ENCODE results near the gene AGGF1.

- RRBS: 2% methylated on average over 20 of the region's 82 CpGs
CAGE:
- cytosol, long polyA plus RNA: no peak
- long polyA plus RNA: no peak
- nucleus, long polyA plus RNA: no peak
These were observed at the start of gene AGGF1 for GRCh38 chr5:77030099-77031065. AGGF1 (plus strand) TSS chr5:77030404.

GRCh38 chr5:77046241-77046651 lies 16.0 kb downstream of the AGGF1 start:
- RRBS: no CpG with 5 or more reads among the region's 5 CpGs
CAGE:
- cytosol, long polyA plus RNA: no peak
- long polyA plus RNA: no peak
- nucleus, long polyA plus RNA: no peak

GRCh38 chr5:77059590-77060006 lies 27.5 kb downstream of the ZBED3 start:
- RRBS: no CpG with 5 or more reads among the region's 11 CpGs
CAGE:
- cytosol, long polyA plus RNA: no peak
- long polyA plus RNA: no peak
- nucleus, long polyA plus RNA: no peak

- RRBS: 28% methylated on average over 13 of the region's 36 CpGs
CAGE:
- cytosol, long polyA plus RNA: no peak
- long polyA plus RNA: no peak
- nucleus, long polyA plus RNA: no peak
These were observed 29.8 kb upstream of the PDE8B start for GRCh38 chr5:77180522-77181157.

- RRBS: no CpG with 5 or more reads among the region's 3 CpGs
CAGE:
- cytosol, long polyA plus RNA: no peak
- long polyA plus RNA: no peak
- nucleus, long polyA plus RNA: no peak
These were observed 25.5 kb downstream of the PDE8B start for GRCh38 chr5:77235783-77236548.

DNA sequence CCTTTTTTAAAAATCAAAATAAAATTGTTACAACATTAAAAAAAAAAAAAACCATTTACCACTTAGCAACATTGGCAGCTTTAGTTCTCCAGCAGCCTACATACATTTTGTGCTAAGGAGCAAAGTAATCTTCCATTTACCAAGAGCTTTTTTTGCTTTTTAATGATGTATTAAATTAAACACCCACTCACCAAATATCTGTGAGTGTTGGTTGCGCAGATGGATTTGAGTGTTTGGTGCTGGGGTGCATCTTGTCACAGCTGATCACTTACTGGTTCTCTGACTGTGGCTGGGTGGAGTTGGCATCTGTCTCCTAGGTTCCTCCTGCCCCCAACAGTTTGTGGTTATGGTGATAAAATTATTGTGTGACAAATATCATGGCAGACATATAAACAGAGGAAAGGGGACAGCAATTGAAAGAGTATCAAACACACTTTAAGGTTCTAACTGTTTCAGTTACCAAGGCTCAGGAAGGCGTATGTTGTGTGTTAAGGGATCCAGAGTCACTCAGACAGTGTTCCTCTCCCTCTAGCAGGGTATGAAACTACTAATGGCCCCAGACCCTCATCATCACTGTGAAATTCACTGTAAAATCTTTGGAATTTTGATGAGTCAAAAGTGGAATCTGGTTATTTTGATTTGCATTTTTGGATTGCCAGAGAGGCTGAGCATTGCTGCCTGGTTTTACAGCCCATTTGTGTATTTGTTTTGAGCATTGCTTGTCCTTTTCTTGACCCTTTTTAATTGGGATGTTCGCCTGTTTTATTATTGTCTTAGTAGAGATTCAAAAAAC lies 81.7 kb downstream of the PDE8B start:
- RRBS: no CpG with 5 or more reads among the region's 3 CpGs
CAGE:
- cytosol, long polyA plus RNA: no peak
- long polyA plus RNA: no peak
- nucleus, long polyA plus RNA: no peak

DNA sequence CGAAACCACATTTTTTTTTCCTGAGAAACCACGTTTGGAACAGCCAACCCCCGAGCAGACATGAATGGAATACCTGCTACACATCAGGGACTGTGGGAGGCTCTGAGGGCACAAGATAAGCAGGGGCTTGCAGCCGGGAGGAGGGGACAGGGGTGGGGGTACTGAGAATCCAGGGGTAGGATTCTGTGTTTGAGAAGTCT lies 133.2 kb downstream of the WDR41 start:
- RRBS: no CpG with 5 or more reads among the region's 4 CpGs
CAGE:
- cytosol, long polyA plus RNA: no peak
- long polyA plus RNA: no peak
- nucleus, long polyA plus RNA: no peak

DNA sequence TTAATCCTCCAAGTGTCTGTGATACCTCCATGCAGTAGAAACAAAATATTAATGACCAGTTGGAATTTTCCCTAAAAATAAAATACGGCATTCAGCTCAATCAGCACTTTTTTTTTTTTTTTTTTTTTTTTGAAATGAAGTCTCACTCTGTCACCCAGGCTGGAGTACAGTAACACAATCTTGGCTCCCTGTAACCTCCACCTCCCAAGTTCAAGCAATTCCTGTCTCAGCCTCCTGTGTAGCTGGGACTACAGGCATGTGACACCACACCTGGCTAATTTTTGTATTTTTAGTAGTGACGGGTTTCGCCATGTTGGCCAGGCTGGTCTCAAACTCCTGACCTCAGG lies 48.4 kb downstream of the WDR41 start:
- RRBS: no CpG with 5 or more reads among the region's 3 CpGs
CAGE:
- cytosol, long polyA plus RNA: no peak
- long polyA plus RNA: no peak
- nucleus, long polyA plus RNA: no peak

DNA sequence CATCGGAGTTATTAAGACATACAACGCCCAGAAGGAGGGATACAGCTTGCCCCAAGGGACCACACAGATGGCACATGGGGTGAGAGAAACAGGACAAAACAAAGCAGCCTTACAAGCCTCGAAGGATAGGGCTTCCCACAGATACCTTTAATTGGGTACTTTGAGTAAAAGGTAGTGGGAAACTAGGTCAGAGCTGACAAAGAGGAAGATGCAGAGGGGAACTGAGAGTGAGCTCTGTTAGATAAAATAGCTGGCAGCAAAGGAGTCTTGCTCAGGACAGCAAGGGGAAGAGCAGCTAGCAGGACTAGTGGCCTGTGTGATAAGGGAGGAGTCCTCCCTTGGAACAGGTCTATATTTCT lies 48.2 kb downstream of the OTP start:
- RRBS: no CpG with 5 or more reads among the region's 3 CpGs
CAGE:
- cytosol, long polyA plus RNA: no peak
- long polyA plus RNA: no peak
- nucleus, long polyA plus RNA: no peak

DNA sequence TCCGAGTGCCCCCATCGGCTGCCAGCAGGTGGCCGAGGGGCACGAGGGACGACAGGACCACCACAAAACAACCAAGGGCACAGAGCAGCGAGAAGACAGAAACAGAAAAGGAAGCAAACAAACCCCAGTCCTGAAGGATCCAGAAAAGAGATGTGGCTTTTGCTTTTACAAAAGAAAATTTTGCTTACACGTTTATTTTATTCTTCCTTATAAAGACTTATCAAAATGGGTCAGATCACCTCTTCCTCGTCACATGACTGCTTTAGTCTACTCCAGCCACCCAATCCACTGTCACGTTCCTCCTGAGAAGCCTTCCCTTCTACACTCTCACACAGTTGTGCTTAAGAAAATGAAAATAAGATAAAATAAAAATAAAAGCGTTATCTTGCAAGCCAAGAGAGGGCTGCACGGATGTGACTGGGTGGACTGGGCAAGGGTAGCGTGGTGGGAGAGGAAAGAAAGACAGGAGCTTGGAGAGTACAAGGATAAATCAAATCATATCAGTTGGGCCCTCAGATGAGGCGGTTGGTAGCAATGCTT lies 9.4 kb downstream of the OTP start:
- RRBS: no CpG with 5 or more reads among the region's 13 CpGs
CAGE:
- cytosol, long polyA plus RNA: no peak
- long polyA plus RNA: no peak
- nucleus, long polyA plus RNA: no peak

DNA sequence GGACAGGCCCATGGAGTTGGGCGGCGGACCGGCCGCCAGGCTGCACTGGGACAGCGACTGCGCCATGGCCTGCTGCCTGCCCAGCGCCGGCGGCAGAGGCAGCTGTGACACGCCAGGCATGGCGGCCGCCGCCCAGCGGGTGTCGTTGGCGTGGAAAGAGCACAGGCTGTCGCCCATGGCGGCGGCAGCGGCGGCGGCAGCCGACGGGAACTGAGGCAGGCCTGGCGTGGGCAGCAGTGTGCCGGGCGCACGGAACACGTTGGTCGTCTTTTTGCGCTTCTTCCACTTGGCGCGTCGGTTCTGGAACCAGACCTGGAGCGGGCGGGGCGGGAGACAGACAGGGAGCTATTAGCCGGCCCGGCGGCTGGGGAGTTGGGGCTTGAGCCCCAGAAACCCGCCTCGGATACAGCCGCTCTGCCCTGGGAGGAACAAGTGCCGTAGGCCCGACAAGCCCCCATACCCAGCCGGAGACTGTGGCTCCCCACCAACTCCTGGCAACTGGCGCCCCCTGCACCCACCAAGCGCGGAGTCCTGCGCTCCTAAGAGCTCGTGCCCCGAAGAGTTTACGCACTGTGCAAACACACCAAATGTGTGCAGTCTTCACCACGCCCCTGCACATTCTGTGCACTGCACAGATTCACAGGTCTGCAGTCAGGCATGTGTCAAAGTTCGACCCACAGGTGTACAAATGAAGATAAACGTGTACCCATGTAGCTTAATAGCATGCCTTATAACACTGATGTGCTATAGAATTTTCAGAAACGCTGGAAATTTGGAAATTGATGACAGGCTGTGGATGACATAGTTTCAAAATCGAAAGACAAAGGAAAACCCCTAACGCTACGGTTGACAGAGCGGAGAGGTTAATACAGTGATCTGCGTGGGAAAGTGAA lies 7.8 kb downstream of the OTP start:
- RRBS: 2% methylated on average over 13 of the region's 62 CpGs
CAGE:
- cytosol, long polyA plus RNA: no peak
- long polyA plus RNA: no peak
- nucleus, long polyA plus RNA: no peak

DNA sequence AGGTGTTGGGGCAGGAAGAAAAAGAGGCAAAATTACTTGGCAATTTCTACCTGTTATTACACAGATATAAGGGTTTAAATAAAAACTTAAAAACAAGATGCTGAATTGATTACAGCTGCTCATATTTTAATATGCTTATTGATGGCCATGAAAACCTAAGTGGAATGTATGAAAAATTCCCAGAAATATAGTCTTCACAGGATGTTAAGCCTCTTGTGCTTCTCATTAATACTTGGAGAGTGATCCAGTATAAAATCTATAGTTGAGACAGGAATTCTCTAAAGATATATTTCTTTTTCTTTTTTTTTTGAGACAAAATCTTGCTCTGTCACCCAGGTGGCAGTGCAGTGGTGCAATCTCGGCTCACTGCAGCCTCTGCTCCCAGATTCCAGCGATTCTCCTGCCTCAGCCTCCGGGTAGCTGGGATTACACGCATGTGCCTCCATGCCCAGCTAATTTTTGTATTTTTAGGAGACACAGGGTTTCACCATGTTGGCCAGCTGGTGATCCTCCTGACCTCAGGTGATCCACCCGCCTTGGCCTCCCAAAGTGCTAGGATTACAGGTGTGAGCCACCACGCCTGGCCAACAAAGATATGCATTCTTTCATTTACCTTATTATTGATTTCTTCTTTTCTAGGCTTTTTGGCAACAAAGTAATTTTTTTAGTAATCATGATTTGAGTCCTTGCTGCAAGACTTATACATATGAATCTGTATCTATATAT lies 50.2 kb upstream of the OTP start:
- RRBS: no CpG with 5 or more reads among the region's 6 CpGs
CAGE:
- cytosol, long polyA plus RNA: no peak
- long polyA plus RNA: no peak
- nucleus, long polyA plus RNA: no peak

GRCh38 chr5:77767363-77768385 lies 8.5 kb downstream of the TBCA start:
- RRBS: no CpG with 5 or more reads among the region's 4 CpGs
CAGE:
- cytosol, long polyA plus RNA: no peak
- long polyA plus RNA: no peak
- nucleus, long polyA plus RNA: no peak

DNA sequence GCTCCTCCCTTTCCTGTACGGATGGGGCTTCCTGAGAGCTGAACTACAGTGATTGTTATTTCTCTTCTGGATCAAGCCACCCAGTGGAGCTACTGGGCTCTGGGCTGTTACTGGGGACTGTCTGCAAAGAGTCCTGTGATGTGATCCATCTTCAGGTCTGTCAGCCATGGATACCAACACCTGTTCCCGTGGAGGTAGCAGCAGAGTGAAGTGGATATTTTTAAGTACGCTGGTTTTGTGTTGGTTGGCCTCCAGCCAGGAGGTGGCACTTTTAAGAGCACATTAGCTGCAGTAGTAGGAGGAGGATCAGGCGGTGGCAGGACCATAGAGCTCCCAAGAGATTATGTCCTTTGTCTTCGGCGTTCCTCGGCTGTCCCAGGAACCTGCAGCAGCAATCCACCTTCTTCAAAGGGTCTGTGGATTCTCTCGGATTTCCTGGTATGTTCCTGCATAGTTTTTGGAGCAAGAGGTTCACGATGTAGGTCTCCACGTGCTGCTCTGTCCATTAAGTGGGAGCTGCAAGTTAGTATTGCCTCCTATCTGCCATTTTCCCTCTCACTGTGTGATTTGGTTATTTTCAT lies 27.3 kb downstream of the SCAMP1 start:
- RRBS: no CpG with 5 or more reads among the region's 10 CpGs
CAGE:
- cytosol, long polyA plus RNA: no peak
- long polyA plus RNA: no peak
- nucleus, long polyA plus RNA: no peak

GRCh38 chr5:78506745-78507012 lies 141.9 kb downstream of the LHFPL2 start:
CAGE:
- cytosol, long polyA plus RNA: no peak
- long polyA plus RNA: no peak
- nucleus, long polyA plus RNA: no peak

DNA sequence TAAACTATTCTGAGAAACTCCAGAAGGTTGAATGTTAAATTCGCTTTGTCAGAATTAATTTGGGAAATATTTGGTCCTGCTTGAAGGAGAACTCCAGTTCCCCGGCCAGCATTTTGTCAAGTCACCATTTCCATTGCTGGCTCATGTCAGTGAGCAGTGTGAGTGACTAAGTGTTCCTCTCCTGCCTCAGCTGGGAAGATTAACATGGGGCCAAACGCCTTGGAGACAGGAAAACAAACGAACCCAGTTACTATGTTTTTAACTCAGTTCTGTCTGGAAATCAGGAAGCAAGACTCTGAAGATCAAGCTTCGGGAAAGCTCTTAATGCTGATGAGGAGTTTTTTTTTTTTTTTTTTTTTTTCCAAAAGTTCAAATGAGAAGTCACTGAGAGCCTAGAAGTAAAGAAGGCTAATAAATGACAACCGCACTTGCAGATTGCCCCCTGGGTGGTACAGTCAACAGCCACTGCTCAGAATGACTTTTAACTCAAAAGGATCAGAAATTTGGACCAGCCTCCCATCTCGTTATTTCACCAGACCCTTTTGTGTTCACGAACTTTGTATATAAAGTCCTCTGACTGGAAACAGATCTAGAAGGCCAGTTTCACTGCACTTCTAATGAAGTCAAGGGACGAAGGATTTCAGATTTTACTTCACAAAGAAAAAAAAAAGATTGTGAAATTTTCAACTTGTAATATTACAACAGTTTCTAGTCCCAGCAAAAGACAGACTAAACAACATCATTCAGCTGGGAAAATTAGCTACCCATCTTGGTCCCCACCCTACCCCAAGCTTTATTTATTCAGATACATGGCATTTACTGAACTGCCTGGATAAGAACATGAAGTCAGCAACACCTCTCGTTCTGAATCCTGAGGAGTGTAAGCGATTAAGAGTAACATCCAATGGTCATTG lies 121.3 kb downstream of the LHFPL2 start:
- RRBS: no CpG with 5 or more reads among the region's 11 CpGs
CAGE:
- cytosol, long polyA plus RNA: no peak
- long polyA plus RNA: no peak
- nucleus, long polyA plus RNA: no peak

DNA sequence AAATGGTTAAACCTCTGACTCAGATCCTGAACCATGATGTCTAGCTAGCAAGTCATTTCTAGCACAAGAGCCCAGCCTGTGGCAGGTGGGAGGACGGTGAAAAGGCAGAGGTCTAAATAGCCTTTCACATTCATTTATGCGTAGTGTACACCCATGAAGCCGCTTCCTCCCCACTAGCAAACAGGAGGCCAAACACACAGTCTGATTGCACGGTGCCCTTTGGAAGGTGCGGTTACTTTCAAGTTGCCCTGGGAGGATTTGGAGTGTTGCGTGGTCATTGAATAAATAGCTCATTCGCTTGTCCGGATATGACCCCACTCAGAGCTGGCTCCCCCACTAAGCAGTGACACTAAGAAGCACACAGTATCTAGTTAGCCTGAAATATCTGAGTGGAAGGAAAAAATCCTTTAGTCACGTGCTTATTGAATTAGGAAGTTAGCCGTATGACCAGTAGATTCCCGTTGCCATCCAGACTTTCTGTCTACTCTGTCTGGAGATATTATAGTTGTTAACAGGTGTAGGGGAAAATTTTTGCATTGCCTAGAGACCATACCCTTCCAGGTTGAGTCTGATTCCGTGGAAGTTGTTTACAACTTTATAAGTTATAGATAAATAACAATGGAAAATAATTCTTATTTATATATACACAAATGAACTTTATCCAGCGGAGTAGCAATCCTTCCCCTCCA lies 735 bp upstream of the ARSB start:
- RRBS: no CpG with 5 or more reads among the region's 13 CpGs
CAGE:
- cytosol, long polyA plus RNA: no peak
- long polyA plus RNA: no peak
- nucleus, long polyA plus RNA: no peak

GRCh38 chr5:79069804-79070622 lies 446 bp downstream of the BHMT2 start:
- RRBS: 79% methylated on average over 17 of the region's 46 CpGs
CAGE:
- cytosol, long polyA plus RNA: no peak
- long polyA plus RNA: no peak
- nucleus, long polyA plus RNA: no peak

GRCh38 chr5:79076738-79077345 lies 7.3 kb downstream of the BHMT2 start:
- RRBS: no CpG with 5 or more reads among the region's 9 CpGs
CAGE:
- cytosol, long polyA plus RNA: no peak
- long polyA plus RNA: no peak
- nucleus, long polyA plus RNA: no peak

- RRBS: no CpG with 5 or more reads among the region's 5 CpGs
CAGE:
- cytosol, long polyA plus RNA: no peak
- long polyA plus RNA: no peak
- nucleus, long polyA plus RNA: no peak
These were observed 2.4 kb downstream of the JMY start for GRCh38 chr5:79238356-79238686.